T47D (cell line): Measurements from ENCODE around the gene MTA3.

DNA sequence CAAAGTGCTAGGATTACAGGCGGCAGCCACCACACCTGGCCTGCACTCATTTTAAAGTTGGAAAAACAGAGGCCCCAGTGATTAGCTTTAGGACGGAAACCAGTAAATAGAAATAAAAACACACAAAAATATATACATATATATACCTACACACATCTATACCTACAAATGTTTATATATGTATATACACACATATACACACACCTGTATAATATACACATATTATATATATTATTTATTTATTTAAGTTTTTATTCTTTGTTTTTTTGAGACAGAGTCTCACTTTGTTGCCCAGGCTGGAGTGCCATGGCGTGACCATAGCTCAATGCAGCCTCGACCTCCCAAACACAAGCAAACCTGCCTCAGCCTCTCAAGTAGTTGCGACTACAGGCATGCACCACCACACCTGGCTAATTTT lies 45.4 kb upstream of the MAP4K3 start:
- RRBS, result no CpG with 5 or more reads among the region's 5 CpGs

DNA sequence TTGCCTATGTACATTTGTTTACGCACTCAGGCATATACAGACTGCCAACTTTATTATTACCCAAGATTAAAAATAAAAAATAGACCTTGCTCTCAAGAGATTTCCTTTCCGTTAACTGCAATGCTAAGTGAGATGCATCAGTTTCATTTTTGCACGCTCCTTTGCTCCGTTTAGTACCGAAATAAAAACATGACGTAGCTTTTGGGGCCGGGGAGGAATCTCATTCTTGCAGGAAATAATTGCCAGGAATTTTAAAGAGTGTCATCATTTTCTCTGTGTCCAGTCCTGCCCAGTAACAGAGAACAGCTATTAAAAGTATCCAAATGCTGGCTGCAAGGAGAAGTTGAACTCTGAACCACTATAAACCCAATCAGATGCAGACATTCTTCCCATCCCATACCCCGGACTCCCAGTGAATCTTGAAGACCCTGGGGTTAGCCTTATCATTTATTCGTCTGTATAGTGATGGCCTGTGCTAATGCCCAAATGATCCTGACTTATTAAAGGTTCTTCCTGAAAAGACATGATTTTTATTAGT lies 169.4 kb downstream of the SLC8A1 start:
- RRBS, result no CpG with 5 or more reads among the region's 9 CpGs

- RRBS, result no CpG with 5 or more reads among the region's 5 CpGs
Observed at GRCh38 chr2:40381928-40382482, 69.9 kb downstream of the SLC8A1 start.

DNA sequence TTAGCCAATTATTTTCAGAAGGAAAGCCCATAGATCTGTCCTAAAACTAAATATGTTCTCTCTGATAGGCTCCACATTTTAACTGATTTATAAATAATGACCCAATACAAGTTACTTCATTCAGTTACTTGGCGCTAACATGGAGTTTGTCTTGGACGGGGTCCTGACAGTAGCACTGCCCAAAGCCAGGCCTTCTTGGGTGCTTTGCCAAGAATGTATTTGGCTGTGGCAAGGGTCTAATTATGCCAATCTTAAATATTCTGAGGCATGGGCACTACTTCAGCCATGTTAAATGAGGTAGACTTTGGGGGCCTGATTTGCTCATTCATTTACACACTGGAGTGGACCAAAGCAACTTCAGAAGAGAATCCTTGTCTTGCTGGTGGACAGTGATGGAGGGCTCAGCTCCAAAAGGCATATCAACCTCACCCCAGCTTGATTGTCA lies 135.0 kb upstream of the PKDCC start:
- RRBS, result no CpG with 5 or more reads among the region's 2 CpGs

DNA sequence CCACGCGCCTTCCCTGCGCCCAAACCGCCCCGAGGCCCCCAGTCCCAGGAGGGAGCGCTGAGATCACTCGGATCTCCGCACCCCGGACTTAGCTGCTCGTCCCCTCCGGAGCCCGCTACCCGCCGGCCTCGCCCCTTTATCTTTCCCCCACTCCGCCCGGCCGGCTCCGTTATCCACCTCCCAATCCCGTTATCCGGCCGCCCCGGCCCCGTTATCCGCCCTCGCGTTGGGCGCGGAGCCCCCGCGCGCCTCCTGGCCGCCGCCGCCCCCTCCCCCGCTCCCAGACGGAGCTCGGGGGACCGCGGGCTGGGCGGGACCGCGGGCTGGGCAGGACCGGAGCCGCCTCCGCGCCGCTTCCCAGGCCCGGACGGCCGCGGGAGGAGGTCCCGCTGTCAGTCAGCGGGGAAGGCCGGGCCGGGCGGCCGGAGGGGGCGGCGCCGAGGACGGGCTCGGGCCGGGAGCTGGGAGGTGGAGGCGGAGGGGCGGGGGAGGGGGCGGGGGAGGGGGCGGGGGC lies 310 bp upstream of the PKDCC start:
- RRBS, result 15% methylated on average over 13 of the region's 68 CpGs

DNA sequence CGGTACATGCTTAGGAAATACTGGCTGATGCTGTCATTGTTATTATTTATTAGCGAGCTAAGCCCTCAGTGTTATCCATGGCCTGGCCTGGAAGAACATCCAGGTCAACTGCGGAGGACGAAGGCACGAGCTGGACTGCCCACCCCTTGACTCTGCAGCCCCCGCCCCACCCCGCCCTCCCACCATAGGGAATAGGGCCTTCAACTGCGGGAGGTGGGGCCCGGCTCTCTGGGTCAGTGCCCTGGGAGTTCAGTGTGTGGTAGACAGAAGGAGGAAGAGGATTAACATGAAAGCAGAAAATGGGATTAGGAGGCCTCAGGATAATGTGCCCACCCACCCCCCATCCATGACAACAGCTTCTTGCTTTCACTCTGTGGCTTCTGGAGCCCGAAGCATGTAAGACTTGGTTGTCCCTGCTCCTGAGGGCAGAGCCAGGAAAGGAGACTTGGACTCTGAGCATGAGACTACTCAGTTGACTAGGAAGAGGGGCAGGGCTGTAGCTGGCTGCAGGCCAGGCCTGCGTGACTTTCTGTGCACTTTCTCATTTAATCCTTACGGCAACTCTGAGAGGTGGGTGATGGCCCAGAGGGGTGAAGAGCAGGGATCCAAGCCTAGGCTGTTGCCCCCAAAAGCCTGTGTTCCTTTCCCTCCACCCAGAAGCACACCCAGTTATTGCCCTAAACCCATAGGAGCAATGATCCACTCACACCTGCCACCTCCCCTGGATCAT lies 13.3 kb downstream of the PKDCC start:
- RRBS, result no CpG with 5 or more reads among the region's 12 CpGs

- RRBS, result under 1% methylated on average over 6 of the region's 68 CpGs
Observed at GRCh38 chr2:42568310-42569093, at the start of gene MTA3. TSS of gene MTA3 (plus strand) at chr2:42568632.

DNA sequence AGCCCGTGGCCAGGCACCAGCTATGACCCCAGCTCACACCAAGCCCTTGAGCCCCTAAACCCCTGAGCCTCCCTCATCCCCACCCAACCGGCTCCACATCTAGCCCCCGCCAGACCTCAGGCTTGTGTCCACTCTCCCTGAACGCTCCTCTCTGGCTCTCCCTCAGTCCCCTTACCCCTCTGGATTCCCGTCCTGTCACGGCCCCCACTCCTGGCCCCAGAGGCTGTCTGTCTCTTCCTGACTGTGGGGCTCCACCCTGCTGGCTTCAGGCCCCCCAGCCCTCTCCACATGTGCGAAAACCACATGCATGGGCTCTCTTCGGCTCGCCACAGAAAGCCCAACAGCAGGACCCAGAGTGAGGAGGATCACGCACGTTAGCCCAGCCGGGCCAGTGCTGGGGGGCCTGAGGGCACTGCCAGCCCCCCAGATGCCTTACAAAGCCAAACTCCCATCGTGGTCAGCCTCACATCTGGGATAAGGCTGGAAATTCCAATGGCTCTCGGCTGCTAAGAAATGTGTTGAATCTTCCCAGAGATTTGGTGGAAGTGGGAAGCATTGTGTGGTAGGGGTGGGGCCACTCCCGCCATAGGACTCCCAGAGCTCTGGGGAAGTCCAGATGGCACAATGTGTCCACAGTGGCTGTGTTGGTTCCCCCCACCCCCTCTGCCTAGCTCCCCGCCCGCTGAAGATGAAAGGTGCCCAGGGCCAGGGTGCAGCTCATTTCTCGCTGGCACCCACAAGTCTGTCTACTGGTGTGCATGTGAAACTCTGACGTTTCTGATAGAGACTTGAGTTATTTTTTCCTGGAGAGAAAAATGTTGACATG lies 199.5 kb downstream of the ZFP36L2 start:
- RRBS, result no CpG with 5 or more reads among the region's 19 CpGs

DNA sequence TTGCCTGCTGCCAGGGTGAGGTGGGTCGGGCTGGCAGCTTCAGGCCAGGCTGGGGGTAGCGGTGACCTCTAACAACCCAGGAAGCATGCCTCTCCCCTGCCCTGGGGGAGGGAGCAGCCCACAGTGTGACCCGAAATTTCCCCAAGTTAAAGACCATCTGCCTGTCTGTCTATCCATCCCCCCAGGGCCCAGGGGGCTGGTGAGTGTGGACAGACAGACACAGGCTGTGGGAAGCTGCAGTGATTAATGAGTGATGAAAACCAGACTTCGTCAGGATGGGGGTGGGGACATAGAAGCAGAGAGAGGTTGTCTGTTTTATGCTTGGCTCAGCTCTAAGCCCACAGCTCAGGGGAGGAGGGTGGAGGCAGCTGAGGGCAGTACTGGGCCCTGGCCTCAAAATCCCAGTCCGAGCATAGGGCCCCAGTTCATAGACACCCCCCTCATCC lies 144.0 kb downstream of the ZFP36L2 start:
- RRBS, result no CpG with 5 or more reads among the region's 5 CpGs

GRCh38 chr2:43136643-43137468 lies 89.5 kb downstream of the ZFP36L2 start:
- RRBS, result no CpG with 5 or more reads among the region's 13 CpGs

DNA sequence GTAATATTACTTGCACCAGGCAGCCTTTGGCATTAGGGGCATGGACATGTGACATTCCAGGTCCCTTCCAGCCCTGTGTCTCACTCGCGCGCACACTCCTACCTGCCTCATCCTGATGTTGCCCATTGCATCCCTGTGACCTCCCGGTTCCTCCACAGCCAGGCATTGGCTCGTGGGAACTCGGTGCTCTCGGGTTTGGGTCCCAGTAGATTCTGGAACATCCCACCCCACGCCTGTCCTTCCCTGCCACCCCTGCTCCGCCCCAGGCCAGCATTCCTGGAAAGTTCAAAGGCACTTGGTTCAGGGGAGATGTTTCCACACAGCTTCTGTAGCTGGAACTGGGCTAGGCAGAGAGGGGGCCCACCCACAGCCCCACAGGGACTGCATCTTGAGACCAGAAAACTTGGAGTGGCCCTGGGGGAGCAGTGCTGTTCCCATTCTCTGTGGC lies 69.0 kb downstream of the ZFP36L2 start:
- RRBS, result no CpG with 5 or more reads among the region's 9 CpGs

DNA sequence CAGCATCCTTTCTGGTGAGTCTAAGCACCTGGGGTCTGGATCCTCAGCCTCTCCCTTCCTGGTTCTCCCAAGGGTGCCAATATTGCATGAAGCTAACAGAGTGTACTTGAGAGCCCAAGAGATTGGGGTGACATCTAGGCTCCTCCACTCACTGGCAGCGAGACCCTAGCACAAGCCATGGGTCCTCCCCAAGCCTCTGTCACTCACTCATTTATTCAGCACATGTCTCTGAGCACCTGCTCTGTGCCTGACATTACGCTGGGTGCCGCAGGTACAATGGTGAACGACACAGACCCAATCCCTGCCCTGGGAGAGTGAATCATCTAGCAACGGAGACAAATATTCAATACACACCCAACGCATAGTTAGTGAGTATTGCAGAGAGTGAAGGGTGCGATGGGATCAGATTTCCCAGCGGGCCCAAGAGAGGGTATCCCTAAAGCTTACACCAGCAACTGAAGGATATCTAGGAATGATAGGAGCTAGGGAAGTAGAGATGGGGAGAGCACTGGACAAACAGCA lies 45.6 kb downstream of the ZFP36L2 start:
- RRBS, result no CpG with 5 or more reads among the region's 8 CpGs

GRCh38 chr2:43186844-43187484 lies 39.4 kb downstream of the ZFP36L2 start:
- RRBS, result 62% methylated on average over 3 of the region's 11 CpGs

GRCh38 chr2:43222365-43222697 lies 4.1 kb downstream of the ZFP36L2 start:
- RRBS, result no CpG with 5 or more reads among the region's 2 CpGs

- RRBS, result no CpG with 5 or more reads among the region's 7 CpGs
Observed at GRCh38 chr2:43345352-43346020, 119.1 kb upstream of the ZFP36L2 start.

- RRBS, result no CpG with 5 or more reads among the region's 14 CpGs
Observed at GRCh38 chr2:44044131-44044743, 48.4 kb upstream of the LRPPRC start.

GRCh38 chr2:44090420-44090992 lies 78.2 kb upstream of the PPM1B start:
- RRBS, result no CpG with 5 or more reads among the region's 6 CpGs

- RRBS, result no CpG with 5 or more reads among the region's 10 CpGs
Observed at GRCh38 chr2:44169978-44170907, 1.6 kb downstream of the PPM1B start.

- RRBS, result no CpG with 5 or more reads among the region's 13 CpGs
Observed at GRCh38 chr2:44201028-44202230, 32.8 kb downstream of the PPM1B start.

DNA sequence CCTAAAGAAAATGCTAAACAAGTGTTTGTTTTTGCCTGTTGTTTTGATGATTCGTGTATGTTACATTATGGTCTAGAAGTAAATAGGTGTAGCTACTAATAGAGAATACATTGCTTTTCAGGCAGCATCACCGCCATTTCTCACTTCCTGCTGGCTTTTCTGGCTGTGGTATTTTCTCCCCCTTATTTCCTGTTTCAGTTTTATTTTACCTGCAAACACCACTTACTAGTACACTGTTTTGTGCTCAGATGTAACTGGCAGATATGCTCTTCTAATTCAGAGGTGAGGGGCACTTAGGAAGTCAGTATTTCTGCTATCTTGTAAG lies 38.1 kb upstream of the SLC3A1 start:
- RRBS, result no CpG with 5 or more reads among the region's 2 CpGs